Parotid gland (tissue), 1 donor: ENCODE measurements around the gene TMEM212.

GRCh38 chr3:170343864-170344275, 13.6 kb upstream of the SKIL start:
- PRO-cap = no peak

GRCh38 chr3:170978430-170978804, 48.1 kb downstream of the SLC2A2 start:
- PRO-cap = no peak

DNA sequence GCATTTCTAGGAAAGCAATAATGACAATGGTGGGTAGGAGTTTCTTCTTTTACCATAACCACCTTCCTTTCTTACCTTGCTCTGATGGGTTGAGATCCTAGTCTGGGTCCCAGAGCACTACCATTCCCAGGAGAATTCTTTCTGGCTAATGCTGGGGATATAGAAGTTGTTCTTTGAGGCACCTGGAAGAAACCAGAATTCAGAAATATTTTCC, 96.9 kb upstream of the SLC2A2 start:
- PRO-cap = no peak

DNA sequence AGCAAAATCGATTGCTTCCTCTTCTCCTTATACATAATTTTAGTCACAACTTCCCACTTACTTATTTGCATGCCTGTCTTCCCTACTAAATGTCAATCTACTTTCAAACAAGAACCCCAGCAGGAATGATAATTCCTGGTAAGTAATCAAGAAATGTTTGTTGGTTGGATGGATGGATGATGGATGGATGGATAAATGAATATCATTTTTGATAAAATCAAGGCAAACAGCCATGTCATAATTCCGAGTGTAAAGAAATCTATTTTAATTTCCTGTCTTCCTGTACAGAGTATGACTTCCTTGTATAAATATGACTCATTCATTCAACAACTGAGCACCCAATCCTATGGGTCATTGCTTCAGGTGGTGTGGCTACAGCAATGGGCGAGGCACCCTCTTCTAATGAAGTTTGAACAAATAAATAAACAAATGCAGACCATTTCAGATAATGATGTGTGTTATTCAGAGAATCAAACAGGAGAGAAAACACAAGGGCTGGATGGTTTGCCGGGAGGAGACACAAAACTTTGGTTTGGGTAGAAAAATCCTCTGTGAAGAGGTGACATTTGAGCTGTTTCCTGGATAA, 198.8 kb downstream of the TNIK start:
- PRO-cap = no peak

DNA sequence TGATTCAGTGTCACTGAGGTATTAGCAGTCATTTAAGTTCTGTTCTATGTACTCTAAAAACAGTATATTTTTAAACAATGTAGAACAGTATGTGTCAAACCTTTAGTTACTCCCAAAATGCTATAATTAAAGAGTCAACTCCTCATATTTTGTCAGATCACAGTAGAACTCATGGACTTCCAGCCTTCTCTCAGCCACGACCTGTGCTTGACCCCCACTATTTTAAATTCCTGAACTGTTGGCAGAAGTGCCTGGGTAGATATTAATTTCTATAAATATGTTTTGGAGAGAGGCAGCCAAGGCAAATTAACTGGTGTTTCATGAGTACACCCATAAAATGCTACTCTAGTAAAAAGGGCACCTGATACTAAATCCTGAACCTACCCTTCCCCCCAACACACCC, 164.2 kb downstream of the TNIK start:
- PRO-cap = no peak

- PRO-cap = no peak
These were observed 126.2 kb downstream of the PLD1 start for GRCh38 chr3:171683900-171684765.

- PRO-cap = no peak
These were observed 18.7 kb downstream of the PLD1 start for GRCh38 chr3:171791207-171792386.

DNA sequence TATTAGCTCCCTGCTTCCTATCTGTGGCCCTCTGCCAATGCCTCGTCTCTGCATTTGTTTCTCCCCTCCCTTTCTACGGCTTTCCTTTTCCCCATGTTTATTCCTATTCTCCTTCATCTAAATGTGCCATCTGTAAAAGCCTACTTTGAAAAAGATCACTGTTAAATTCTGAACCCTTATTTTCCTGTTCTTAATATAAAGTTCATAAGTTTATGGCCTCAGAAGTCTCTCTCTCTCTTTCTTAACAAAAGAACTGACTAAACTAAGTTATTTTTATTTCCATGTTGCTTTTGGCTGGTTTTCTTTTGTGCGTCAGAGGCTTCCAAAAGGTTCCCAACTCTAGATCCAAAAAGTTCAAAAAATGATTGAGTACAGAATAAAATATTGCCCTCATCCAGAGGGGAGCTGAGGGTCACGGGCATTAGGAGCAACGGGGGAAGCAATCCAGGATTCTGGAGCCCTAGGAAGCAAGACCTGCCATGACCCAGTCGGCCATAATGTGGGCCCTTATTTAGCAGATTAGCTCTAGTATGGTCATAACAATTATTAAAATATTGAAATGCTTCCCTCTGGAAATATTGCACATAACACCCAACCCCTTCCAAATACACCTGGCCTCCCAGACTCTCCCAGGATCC, 5.3 kb downstream of the PLD1 start:
- PRO-cap = no peak

- PRO-cap = no peak
These were observed at the start of gene TMEM212 for GRCh38 chr3:171842923-171843644. Gene TMEM212, plus strand, starts transcription at chr3:171843349.

- PRO-cap = no peak
These were observed 12.3 kb downstream of the FNDC3B start for GRCh38 chr3:172051256-172052415.

- PRO-cap = no peak
These were observed 20.1 kb downstream of the FNDC3B start for GRCh38 chr3:172059316-172060017.

DNA sequence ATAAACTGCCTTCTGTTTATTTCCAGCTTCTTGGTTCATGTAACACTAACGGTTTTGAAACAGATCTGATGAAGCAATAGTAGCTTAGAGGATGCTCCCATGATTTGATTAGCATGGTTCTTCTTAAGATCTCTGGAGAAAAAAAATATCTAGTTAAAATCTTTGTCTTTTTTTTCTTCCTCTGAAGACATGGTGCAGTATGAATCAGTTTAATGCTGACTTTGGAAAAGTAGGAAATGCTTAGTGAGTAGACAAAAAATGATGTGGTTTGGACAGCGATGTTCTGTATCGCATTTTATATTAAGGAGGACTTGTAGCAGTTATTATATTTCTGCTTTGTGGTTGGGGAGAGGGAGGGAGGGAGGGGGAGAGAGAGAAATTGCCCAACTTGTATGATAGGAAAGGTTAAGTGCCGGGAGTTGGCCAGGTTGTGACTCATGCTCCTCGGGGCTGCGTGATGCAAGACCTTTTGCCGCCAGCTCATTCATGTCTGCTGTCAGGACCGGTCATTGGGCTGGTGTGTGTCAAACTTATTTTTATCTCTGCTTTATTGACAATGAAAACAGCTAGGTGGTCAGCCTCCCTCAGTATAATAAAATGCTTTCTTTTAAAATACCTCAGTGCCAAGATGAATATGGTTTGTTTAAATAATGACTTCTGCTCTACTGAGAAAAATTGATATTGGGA, 90.4 kb downstream of the FNDC3B start:
- PRO-cap = unidirectional peak, plus-strand start at position 483 of the sequence

DNA sequence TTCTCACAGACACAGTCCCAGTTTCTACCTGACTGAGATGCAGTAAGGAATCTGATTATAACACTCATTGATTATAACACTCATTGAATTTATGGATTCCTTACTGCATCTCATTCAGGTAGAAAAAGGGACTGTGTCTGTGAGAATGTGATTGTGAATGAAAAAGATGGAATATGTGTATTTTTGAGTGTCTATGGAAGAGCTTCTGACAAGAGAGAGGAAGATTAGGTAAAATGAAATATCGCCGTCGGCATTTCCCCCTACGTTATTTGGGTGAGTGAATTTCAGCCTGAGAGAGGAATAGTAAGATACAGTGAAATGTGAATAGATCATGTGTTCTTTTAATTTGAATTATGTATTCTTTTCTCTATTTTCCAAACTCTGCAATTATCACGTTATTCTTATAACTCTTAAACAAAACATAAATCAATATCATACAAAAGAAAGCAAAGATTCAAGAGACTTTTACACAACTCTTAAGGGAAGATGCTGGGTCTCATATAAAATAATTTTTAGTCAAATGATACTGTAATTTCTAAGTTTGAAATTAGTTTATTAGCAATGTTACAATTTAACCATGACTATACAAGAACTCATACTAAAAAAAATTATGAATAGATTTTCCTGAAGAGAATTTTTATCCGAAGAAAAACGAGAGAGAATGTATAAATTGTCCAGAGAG, 195.7 kb downstream of the GHSR start:
- PRO-cap = no peak

DNA sequence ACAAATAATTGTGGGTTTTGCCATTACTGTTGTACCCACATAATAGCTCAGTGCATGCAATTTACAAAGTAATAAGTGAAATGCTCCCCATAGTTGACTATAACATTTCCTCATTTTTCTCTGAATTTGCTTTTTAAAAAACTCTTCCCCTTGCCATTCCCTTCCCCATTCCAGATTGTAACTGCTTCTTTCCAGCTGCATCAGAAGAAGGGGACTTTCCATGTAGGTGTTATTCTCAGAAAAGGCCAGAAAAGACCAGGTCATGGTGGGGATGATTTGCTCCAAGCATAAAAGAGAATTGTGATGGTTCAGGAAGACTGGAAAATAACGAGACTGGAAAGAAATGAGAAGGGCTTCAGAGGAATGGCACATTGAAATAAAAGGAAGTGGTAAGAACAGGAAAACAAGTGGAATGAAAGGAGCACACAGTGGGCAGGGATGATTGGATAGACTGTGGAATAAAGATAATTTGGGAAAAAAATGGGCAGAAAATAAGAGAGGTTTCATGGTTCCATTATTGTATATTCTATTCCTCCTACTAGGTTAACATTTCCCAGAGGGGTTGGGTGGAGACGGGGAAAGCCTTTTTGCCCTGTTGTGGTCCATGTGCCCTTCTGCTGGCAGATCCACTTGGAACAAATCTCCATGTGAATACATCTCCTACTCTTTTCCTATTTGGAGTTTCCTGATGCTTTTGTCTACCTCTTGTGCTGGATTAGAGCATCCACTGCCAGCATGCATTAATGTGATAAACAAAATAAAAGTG, 186.4 kb downstream of the GHSR start:
- PRO-cap = no peak

- PRO-cap = no peak
These were observed 132.8 kb downstream of the GHSR start for GRCh38 chr3:172315298-172316012.

DNA sequence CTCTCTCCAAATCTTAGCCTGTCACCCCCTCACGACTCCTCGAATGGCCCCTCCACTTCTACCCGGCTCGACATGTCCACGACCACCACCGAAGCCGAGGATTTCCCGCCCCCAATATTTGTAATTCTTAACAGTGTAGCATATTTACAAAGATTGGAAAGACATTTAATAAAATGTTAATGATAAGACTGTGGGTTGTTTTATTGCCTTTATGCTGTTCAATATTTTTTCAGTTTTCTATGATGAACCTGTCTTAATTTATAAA, 80.8 kb upstream of the TNFSF10 start:
- PRO-cap = no peak

DNA sequence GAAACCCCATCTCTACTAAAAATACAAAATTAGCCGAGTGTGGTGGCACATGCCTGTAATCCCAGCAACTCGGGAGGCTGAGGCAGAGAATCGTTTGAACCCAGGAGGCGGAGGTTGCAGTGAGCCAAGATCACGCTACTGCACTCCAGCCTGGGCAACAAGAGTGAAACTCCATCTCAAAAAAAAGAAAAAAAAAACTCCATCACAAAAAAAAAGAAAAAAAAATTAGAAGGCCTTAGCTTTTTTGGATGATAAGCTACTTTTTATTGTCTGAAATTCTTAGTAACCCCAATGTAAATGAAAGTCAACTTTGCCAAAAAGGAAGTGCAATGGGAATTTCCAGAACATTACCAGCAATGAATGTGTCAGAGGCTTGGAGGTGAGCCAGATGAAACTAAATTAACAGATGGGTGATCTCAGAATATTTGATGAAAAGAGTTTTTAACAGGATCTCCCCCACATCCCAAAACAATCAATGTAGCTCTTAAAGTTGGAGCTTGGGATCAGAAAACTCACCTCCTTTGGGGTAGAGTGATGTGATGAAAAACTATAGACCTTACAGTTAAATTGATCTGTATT, 84.0 kb upstream of the TNFSF10 start:
- PRO-cap = no peak

- PRO-cap = no peak
These were observed 25.1 kb downstream of the NCEH1 start for GRCh38 chr3:172685681-172686335.

DNA sequence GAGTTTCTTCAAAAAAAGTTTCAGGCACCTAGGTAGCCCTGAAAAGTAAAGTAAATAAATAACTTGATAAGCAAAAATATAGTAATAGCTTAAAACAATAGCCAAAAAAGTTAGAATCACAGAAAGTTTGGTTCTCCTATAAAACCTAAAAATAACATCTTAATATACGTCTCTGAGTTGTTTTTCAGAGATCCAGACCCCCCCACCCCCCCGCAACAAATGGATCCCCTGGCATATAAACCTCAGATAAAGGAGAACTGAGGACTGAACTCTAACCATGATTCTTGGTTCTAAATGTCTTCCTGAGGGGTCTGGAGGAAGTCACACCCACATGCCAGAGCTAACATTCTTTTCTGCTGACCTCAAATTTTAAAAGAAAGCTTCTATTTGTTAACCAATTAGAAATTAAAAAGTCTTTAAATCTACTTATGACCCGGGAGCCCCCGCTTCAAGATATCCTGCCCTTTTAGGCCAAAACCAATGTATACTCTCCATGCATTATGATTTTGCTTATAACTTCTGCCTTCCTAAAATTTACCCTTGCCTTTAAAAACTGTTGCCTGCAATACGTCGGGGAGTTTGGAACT, 188.2 kb downstream of the ECT2 start:
- PRO-cap = no peak

DNA sequence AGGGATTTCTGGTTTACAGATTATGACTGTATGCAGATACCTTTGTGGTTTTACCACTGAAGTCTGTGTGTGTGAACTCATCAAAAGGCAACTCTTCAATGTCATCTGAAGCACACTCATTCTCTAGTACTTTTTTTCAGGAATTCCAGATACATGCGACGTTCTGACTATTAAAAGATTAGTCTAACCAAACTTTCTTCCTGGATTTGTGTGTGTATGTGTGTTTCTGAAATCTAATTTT, 188.6 kb downstream of the NLGN1 start:
- PRO-cap = no peak